Ishikawa (cell line): ENCODE results near the gene FOXB2.

DNA sequence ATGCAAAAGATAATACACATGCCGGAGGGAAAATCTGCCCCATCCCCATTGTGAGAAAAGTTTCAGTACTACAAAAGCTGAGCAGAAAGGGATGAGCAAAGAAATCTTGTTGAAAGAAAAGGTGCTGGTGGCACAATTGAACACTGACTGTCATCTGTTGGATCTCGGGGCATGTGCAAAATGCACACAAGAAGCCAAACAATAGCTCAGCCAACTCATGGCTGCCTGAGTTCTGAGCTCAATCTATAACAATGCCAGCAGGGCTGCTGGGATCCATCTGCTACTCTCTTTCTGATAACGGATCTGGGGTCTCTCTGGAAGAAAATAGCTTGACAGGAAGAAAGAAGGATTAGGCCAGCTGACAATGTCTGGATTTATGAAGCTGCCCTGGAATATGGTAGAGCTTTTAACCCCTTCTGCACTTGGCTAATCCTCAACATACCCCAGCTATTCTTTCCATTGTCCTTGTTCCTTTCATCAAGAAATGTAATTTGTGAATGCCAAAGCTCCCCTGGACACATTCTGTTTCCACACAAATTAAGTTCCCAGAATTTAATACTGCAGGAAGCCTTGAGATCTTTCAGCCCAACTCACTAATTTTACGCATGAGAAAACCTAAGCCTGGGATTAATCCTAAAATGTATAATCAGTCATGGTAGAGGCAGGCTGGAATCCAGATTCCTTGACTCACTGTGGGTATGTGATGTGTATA, 204.5 kb downstream of the PRUNE2 start:
- RRBS: no CpG with 5 or more reads among the region's 4 CpGs

DNA sequence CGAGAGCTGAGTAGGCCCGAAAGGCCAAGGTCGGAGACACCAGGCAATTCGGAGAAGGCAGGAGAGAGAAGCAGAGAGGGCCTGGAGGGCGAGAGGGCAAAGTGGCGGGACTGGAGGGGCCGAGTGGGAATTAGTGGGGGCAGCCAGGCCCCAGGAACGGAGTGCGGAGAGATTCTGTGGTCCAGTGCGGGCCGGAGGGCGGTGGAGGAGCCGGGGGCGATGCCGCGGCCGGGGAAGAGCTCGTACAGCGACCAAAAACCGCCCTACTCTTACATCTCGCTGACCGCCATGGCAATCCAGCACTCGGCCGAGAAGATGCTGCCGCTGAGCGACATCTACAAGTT, at the start of gene FOXB2:
FOXB2 (plus strand) TSS at position 220 of the 344 bp plus-strand sequence.
- RRBS: no CpG with 5 or more reads among the region's 26 CpGs

DNA sequence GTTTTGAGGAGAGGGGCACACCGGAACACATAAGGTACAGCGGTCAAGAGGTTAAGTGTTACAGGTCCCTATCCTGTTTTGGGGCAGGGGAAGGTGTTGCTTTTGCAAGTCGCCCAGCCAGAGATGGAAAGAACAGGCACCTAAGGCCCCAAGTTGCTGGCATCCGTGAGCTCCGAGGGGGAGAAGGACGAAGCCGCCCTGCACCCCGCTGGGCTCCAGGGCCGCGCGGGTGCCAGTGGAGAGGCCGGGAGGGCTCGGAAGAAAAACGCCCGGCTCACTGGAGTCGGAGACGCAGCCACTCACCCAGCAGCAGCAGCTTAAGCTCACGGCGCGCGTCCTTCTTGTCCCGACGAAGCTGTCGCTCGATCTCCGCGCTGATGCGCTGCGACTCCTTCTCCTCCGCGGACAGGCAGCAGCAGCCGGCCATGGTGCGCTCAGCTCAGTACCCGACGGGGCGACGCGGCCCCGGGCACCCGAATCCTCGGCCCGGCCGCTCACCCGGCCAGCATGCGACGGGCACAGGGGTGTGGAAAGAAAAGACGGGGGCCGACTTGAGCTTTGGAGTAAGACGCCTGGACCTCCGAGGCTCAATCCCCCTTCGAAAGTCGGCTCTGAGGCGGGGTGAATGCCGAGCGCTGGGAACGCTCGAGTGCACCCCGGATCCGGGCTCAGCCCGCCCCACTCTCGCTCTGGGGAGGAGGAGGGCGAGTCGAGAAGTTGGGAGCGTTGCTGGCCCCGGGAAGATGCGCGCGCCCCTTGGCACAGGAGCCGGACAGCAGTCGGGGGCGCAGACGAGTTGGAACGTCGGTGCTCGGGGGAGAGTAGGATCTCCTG, 538 bp downstream of the GNA14 start:
- RRBS: 33% methylated on average over 15 of the region's 75 CpGs

DNA sequence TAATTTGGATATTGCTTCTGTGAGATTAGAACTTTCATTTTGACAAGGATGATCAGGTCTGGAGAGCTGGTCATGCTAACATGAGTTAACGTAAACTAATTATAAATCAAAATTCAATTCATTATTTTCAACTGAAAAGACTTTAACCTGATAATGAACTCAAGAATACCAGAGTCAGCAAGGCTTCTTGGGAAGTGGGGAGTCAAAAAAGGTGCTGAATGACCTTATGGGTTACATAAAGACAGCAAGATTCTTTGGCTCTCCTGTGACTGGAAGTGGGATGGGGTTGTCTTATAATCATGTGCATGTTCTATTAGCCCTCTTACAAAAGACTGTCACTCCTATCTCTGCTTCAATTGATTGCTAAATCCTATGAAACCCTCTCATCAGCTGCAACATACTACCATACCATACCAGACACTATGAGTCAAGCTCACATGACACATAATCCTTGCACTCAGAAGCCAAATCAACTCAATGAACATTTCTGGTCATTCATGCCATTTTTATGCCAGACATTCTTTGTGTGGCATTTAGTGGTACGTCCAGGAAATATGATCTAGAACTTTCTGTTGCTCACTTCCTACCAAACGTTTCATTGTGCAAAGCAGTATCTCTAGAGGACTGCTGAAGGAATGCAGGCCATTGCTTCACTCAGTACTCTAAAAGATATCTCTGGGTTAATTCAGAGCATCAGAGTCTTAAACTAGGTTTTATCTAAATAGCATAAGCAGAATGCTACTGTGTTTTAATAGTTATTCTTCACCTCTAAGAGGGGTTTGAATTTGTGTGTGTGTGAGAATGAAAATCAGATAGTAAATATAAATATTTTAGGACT, 159.1 kb upstream of the GNA14 start:
- RRBS: no CpG with 5 or more reads among the region's 3 CpGs

GRCh38 chr9:77839771-77840180, 191.7 kb upstream of the GNA14 start:
- RRBS: no CpG with 5 or more reads among the region's 2 CpGs

GRCh38 chr9:77876229-77876644, 155.4 kb downstream of the GNAQ start:
- RRBS: no CpG with 5 or more reads among the region's 2 CpGs

DNA sequence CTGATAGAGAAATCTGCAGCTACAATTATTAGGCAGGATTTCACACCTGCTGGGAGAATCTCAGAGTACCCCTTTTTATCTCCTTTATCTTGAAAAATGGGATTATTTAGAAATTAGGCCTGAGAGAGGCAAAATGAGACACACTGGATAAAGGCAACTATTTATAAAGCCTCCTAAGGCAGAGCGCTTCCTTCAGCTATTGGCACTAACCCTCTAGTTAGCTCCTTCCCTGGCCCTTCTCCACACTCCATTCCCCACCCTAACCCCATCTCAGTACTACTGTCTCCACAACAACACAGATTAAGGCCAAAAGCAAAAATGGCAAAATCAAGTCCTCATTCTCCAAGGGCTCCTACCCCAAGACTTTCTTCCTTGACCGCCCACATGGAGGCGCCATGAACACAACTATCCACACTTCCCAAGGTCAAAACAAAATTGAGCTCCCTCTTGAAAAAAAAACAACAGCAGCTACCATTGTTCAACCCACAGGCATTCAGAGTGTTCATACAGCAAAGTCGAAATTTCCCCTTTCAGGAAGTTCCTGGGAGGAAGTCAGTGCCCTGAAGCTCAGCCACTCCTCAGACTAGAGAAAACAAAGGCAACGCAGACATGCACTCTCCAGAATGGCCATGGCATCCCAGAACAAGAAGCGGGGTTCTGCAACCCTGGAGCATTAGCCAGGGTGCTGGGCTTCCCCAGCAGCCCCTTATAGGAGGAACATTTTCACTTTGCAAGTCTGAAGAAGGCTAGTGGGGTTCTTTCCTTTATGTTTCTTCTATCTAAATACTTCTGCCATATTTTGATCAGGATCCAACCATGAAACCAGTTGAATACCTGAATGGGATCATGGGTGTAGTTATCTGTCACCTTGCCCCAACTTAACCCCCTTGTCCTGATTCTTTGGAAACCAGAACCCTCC, 54.3 kb downstream of the GNAQ start:
- RRBS: no CpG with 5 or more reads among the region's 6 CpGs

DNA sequence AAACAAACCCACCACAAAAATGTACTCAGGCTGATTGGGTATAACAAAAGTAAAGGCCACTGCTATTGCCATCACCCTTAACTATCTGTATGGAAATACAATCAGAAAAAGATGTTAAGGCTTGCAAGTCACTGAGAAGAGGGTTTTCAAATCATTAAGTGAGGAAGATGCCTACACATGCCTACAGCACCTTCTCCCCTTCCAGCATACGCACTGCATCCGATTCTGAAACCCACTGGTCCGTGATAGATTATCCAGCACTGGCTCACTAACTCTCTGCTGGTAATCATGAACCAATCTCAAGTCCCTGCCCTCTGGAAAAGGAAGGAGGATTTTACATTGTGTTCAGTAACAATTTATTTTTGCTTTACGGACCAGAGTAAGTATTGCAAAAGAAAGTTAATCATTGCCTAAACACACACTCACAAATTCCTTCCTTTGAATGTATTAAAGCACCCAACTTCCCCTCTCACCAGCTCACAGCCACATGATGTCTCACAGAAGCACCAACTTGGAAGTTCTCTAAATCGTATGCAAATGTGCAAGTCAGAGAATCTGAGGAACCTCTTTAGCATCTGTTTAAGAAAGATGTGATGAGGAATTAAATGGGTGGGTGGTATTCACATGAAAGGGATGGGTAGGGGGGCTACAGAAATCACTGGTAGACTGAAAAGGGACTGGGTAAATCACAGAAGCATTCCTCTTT, 8.6 kb downstream of the GNAQ start:
- RRBS: no CpG with 5 or more reads among the region's 5 CpGs

DNA sequence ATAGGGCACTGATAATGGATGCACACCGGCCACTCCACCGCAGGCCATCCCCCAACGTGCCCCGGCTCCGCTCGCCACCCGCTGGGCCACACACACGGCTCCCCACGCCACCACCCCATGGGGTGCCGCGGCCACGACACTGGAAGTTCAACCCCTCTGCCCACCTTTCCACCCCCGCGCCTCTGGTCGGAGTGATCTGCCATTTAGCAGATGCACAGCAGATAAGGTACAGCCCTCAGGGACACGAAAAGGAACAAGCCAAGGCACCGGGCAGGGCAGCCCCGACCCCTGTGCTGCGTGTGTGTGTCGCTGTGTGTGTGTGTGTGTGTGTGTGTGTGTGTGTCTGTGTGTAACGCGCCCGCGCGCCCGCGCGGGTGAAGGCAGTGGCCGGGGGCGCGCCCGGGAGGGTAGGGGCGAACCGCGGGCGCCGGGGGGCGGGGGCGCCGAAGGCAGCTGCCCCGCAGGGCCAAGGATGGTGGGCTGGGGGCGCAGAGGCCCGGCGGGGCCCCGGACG, 976 bp downstream of the GNAQ start:
- RRBS: 6% methylated on average over 22 of the region's 46 CpGs

- RRBS: 1% methylated on average over 56 of the region's 89 CpGs
Measured at GRCh38 chr9:78032017-78032791, 593 bp upstream of the GNAQ start.

- RRBS: no CpG with 5 or more reads among the region's 4 CpGs
Measured at GRCh38 chr9:78278290-78278906, 18.5 kb upstream of the PSAT1 start.

GRCh38 chr9:79583909-79584580, 12.3 kb downstream of the TLE4 start:
- RRBS: no CpG with 5 or more reads among the region's 8 CpGs

GRCh38 chr9:79970682-79970960, 398.9 kb downstream of the TLE4 start:
- RRBS: no CpG with 5 or more reads among the region's 1 CpG

- RRBS: no CpG with 5 or more reads among the region's 2 CpGs
Measured at GRCh38 chr9:80134443-80134845, 562.7 kb downstream of the TLE4 start.

GRCh38 chr9:81372489-81373125, 316.7 kb downstream of the TLE1 start:
- RRBS: no CpG with 5 or more reads among the region's 8 CpGs

- RRBS: no CpG with 5 or more reads among the region's 7 CpGs
Measured at GRCh38 chr9:81562802-81563183, 126.6 kb downstream of the TLE1 start.

DNA sequence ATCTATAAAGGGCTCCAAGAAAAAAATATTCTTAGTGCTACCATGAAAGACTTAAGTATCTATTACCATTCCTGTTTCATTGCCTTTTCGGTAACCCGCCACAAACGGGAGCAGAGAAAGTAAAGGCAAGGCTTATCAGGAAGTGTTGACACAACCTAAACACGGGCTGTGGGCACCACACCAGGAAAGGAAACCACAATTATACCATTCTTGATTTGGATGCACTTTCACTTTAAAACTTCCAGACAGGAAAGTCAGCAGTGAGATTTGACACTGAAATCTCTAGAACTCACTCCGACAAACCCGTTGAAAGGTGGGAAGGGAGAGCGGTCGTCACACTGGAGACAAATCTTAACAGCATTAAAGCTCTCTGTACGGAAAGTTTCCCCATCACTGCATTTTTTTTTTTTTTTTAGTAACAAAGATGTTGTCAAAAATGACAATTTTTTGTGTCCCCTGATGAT, 6.5 kb downstream of the TLE1 start:
- RRBS: no CpG with 5 or more reads among the region's 9 CpGs

- RRBS: no CpG with 5 or more reads among the region's 5 CpGs
Measured at GRCh38 chr9:81759686-81760226, 70.4 kb upstream of the TLE1 start.

GRCh38 chr9:82558769-82559402, 504.1 kb downstream of the RASEF start:
- RRBS: no CpG with 5 or more reads among the region's 5 CpGs

GRCh38 chr9:82597256-82598026, 465.5 kb downstream of the RASEF start:
- RRBS: no CpG with 5 or more reads among the region's 12 CpGs